CD14-positive monocyte (primary cell): ENCODE measurements around a stretch of chr17.

- CAGE, long polyA plus RNA, result no peak
These were observed 92.7 kb downstream of the NCOR1 start for GRCh38 chr17:16122603-16123136.

DNA sequence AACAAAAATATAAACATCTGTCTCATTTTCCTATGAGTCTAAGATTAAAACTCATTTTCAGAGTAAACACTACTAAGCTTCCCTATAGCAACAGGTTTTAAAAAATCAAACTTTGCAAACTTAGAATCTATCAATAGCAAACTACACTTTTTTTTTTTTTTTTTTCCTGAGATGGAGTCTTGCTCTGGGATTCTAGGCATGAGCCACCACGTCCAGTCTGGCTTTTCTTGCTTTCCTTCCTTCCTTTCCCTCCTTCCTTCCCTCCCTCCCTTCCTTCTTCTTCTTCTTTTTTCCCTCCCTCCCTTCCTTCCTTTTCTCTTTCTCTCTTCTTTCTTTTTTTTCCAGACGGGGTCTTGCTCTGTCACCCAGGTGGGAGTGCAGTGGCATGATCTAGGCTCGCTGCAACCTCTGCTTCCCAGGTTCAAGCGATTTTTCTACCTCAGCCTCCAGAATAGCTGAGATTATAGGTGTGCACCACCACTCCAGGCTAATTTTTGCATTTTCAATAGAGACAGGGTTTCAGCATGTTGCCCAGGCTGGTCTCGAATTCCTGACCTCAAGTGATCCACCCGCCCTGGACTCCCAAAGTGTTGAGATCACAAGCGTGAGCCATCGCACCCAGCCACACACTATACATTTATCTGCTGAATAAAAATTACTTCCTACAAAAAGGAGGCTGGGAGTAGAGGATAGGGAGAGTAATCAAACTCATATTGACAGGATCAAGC is 82.5 kb downstream of the NCOR1 start:
- CAGE, long polyA plus RNA, result no peak

DNA sequence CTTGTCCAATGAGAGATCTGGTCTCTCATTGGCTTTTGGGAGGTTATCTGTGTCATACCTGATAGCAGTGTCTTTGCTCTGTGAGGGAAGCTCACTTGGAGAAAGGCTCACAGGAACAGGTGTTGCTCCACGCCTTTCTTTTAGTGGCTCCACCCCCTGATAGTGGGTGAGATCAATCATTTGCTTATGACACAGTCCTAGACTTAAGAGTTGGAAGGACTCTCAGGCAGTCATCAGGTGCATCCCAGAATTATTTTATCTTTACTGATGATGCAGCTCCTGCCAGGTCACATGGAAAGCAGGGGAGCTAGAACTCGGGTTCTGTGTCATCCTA is 59.4 kb downstream of the CENPV start:
- CAGE, long polyA plus RNA, result no peak

GRCh38 chr17:16374123-16374634 is 6.7 kb upstream of the UBB start:
- CAGE, long polyA plus RNA, result no peak

- CAGE, long polyA plus RNA, result no peak
These were observed 12.8 kb downstream of the TRPV2 start for GRCh38 chr17:16427810-16428833.

- CAGE, long polyA plus RNA, result no peak
These were observed 20.4 kb downstream of the LRRC75A start for GRCh38 chr17:16471507-16472130.

DNA sequence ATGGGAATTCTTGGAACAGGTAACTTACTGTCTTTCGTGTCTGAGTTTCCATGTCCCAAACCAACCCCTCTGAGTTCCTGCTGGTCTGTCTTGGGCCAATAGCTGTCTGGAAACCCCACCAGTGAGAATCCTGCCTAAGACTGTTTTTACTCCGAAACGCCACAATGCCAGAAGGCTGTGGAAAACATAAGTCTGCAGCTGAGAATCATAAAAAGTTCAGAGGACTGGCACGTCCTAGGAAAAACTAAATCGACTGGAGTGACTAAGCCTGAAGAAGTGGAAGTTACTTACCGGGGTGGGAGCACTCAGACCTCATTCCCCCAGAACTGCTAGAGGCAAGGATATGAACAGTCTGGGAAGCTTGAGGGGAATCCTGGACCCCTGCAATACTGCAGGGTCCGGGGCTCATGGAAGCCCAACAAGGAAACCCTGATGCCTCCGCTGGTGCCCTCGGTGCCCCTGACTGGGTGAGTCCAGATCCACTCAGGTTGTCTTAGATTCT is 13.3 kb downstream of the LRRC75A start:
- CAGE, long polyA plus RNA, result no peak

DNA sequence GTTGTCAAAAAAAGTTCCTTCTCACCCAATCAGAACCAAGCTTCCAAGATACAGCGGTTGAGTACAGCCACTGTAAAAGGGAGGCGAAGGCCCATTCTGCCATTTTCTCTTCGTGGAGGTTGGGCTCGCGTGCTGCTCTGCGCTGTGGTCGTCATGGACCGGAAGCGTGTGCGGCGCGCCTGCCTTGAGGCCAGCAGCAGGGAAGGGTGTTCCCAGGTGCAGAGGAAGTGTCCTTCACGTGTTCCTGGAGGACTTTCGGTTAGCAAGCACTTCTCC is 78.4 kb downstream of the TNFRSF13B start:
- CAGE, long polyA plus RNA, result no peak

DNA sequence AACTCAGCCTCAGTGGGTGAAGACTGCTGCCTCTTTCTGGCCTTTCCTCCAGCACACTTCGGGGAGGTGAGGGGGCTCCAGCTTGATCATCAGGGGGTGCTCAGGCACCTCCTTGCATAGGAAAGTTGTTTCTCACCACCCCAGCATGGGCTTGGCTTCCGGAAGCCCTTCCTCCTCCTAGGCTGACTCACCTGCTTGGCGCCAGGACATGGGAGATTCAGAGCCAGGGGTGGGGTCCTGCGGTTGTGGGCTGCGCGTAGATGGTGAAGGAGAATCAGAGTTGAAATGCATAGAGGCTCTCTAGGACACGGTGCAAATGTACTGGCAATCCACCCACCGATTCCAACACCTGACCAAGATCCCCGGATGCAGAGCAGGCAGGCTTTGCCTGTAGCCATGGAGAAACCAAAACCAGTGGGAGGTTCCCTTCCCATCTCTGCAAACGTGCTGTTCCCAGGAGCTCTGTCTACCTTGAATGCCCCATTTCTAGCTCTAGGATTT is 27.6 kb upstream of the MPRIP start:
- CAGE, long polyA plus RNA, result no peak

DNA sequence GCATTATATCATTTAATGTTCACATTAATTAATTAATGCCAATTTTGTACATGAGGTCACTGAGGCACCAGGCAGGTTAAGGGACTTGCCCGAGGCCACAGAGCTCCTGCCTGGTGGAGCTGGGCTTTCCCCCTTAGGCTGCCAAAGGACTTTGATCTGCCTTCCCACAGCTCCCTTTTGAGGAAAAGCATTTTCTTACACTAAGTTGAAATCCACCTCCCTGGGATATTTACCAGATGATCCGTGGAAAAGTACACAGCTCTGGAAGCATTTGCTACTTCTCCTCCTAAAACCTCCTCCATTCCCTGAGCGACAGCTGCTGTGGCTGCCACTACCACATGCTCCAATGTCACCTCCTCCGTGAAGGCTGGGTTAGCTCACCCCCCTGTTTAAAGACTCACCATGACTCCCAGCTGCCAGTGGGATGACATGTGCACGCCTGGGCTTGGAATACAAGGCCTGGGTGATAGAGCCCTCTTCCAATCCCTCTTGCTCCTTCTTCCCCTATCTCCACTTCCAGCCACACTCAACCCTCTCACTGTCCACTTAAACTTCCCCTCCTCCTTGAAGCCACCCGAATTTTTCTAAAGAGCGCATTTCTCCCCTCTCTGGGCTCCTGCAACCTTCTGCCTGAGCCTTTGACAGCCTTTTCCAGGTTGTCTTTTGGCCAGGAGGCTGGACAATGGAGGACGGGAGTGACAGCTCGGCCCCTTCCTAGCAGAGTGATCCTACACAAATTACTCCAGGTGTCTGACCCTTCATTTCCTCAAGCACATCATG is 1.1 kb upstream of the MPRIP start:
- CAGE, long polyA plus RNA, result no peak

GRCh38 chr17:17092066-17092843 is 50.0 kb downstream of the MPRIP start:
- CAGE, long polyA plus RNA, result no peak

DNA sequence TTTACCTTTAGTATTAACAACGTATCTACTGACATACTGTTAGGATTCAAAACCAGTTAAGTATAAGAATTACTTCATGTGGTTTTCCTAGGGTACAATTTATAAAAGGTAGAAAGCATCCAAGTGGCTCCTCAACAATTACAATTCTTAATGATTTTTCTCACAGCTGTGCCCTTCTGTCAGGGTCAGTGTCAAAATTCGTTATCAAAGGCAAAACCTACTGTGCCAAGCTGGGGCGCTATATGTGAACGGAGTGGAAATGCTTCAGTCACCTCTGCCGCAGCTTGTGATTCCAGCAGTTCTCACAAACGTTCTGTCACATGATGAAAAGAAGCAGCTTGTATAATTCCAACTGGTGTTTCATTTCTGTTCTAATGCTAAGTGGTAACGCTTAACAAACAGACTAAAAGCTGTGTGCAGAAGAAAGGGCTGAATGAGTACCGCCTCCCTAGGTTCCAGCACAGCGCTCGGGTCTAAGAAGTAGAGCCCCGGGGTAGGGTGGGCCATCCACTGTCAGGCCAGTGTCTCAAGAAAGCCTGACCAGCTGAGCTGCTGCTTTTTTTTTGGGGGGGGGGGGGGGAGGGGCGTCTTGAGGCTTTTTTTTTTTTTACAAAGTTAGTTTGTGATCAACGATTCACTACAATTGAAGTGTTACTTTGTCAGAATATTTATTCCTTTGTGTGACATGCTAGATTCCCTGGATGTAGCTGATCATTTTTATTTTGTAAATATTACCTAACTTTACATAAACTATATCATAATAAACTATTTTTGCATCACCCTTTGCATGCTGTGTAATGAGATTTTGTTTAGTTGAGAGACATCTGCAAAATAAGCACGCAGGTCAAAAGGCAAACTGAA is 14.0 kb downstream of the PLD6 start:
- CAGE, long polyA plus RNA, result no peak

- CAGE, long polyA plus RNA, result no peak
These were observed 8.8 kb downstream of the FLCN start for GRCh38 chr17:17227990-17228813.

DNA sequence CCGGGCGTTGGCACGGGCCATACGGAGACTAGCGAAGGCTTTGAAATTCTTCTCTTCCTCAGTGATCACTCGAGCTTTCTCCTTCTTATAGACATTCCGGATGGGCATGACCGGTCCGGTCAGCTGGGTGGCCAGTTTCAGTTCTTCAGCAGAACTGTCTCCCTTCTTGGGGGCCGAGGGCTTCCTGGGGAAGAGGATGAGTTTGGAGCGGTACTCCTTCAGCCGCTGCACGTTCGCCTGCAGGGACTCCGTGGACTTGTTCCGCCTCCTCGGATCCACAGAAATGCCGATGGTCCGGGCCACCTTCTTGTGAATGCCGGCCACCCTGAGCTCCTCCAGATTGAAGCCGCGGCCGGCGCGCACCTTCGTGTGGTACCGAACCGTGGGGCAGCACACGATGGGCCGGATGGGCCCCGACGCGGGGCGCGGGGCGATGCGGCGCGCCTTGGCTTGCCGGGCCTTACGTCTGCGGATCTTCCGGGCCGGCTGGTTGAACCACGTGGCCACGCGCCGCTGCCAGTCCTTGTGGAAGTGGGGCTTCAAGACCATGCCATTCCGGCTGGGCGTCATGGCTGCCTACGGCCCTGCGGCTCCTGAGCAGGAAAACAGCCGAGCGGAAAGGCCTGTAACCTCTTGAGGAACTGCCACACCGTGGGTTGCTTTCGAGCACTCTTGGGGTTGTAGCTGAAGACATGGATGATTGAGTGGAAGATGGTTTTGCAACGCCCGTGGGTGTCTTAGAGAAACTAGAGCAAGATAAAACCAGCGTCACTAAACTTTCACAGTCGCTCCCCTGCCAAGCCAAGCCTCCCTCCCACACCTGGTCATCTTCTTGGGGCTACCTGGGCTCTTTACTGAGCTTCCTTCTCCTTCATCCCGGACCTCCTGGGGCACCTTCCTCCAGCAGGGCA is 80.5 kb downstream of the NT5M start:
- CAGE, long polyA plus RNA, result no peak

DNA sequence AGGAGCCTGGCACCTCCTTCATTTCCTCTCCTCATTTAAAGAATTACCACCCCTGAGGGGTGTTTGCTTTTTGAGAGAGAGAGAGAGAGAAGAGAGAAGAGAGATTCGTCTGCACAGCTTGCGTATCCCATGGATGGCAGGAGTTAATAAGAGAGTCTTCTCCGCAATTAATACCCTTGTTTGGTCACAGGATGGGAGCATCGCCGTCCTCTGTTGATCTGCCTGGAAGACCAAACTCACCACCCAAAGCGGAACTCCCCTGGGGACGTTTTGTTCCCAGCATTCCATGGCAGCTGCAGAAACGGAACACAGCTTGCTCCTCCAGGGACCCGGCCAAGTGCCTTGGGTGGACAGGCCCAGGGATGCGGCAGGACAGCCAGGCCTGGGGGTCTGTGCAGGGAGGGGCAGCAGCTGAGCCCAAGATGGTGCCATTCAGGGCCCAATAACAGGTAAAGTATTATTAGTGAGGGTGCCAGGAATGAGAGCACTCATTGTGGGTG is 83.0 kb downstream of the NT5M start:
- CAGE, long polyA plus RNA, result no peak

- CAGE, long polyA plus RNA, result no peak
These were observed 84.9 kb downstream of the NT5M start for GRCh38 chr17:17387981-17388487.

GRCh38 chr17:17487074-17487547 is 9.1 kb downstream of the RASD1 start:
- CAGE, long polyA plus RNA, result no peak

GRCh38 chr17:17496750-17497276 is 618 bp upstream of the RASD1 start:
- CAGE, long polyA plus RNA, result no peak

DNA sequence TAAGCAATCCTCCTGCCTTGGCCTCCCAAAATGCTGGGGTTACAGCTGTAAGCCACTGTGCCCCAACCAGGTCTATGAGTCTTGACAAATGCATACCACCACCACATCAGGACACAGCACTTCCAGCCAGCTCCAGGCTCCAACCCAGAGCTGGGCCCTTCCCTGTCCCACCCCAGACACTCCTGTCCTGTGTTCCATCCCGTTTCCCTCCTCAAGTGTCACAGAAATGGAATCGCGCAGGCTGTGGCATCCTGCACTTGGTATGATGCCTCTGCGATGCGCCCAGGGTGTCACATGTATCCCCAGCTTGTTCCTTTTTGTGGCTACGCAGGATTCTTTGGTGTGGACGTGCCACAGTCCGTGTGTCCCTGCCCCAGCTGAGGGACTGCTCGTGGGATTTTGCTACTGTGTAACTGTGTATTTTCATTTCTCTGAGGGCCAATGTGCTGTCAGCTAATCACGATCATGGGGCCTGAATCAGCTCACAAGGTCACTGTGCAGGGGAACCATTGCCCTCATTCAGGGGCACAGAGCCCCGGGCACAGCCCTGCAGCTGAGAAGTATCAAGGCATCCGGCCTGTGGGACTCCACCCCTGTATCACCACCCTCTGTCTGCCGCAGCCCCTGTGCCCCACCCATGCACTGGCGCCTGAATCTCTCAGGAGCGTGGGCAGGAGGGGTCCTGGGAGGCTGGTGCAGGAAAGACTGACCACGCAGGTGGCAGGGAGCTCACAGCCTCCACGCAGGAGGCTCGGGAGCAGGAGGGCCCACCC is 43.2 kb upstream of the RASD1 start:
- CAGE, long polyA plus RNA, result no peak

- CAGE, long polyA plus RNA, result no peak
These were observed 30.5 kb downstream of the PEMT start for GRCh38 chr17:17560966-17561405.